Parietal lobe (tissue), 2 donors: ENCODE data around the gene WTAP.

GRCh38 chr6:157982674-157983263 is 1.1 kb downstream of the SYNJ2 start:
- RAMPAGE, long total RNA = no peak

GRCh38 chr6:158011520-158012071 is 29.9 kb downstream of the SYNJ2 start:
- RAMPAGE, long total RNA = no peak

- RAMPAGE, long total RNA = no peak
These were observed 36.7 kb downstream of the SYNJ2 start for GRCh38 chr6:158018184-158018943.

DNA sequence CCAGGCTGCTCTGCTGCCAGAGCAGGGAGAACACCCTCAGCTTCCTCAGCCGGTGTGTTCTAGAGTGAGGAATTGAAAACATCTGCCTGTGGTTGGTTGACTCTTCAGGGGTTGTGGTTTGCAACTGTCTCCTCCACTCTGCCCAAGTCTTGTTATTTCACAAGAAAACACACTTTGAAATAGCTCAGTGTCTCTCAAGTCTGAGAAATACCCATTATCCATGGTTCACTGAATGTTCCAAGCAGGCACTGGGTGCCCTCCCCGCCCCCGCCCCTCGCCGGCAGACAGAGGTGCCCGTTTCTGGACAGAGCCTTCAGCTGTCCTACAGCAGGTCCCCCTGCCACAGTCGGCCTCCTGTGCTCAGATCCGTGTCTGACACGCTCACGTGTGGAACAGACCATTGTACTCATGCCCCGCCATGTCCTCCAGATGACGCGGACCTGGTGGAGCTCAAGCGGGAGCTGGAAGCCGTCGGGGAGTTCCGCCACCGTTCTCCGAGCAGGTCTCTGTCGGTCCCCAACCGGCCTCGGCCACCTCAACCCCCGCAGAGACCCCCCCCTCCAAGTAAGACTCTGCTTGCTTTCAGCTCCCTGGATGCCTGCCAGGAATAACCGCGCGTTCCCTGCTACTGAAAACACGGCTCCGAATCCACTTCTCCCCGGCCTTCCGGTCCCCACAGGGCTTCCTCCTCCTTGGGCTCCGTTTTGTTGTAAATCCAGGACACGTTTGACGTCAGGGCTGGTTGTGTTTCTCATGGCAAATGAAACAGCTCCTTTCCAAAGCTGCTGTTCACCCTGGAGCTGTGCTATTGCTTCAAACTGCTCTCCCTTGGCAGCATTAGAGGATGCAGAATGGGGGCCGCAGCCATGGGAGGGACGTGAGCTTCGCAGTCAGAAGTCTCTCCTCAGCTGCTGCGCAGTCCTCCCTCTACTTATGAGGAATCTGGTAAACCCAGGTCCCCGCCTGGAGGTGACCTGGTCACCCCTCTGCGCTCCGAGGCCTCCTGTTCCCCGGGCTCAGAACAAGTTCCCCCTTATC is 81.3 kb downstream of the SERAC1 start:
- RAMPAGE, long total RNA = no peak

DNA sequence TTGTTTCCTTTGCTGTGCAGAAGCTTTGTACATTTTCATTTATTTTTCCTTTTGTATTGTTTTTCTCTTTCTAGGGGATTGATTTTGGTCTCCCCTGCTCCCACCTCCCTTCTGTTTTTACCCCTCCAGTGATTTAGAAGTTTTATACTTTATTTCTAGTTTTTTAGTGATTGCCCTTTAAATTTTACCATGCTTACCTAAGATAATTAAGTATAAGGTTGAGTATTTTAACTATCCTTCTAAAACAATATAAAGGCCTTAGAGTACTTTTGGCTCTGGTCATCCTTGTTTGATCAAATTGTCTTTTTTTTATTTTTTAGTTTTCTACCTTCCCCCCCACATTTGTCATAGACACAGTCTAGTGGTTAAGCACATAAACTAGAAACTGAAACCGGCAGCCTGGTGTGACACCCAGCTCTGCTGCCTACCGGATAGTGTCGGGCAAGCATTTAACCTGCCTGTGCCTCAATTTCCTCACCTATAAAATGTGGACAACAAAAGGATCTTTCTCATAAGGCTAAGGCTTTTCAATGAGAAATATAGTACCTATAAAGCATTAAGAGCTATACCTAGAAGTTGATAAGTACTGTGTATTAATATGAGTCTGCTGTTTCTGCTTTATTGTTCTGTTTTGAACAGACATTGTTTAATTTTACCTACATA is 21.7 kb upstream of the TULP4 start:
- RAMPAGE, long total RNA = no peak

- RAMPAGE, long total RNA = no peak
These were observed 66.1 kb upstream of the TMEM181 start for GRCh38 chr6:158493810-158494249.

- RAMPAGE, long total RNA = no peak
These were observed 17.0 kb downstream of the SYTL3 start for GRCh38 chr6:158666644-158667529.

DNA sequence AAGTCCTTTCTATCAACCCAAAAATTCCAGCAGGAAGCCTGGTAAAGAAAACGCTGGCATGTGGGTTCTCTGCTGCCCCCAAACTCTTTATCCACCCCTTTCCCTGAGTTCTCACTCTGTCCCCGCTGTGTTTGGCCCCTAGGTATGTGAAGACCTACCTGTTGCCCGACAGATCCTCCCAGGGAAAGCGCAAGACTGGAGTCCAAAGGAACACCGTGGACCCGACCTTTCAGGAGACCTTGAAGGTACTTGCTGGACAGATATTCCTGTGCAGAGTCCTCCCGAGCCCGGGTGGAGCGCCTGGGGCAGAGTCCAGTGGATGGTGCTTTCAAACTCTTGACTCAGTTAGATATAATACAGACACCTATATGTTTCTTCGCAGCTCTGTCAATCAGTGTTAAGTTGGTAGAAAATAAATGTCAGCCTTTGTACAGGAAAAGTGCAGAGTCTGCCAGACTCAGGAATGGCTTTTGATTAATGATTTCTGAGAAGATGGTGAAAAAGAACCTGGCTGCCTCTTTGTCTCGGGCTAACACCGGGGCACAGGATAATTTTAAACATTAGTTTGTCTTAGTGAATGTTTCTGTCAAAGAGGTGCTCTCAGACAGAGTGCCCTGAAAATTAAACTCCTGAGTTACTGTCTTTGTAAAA is 67.3 kb downstream of the EZR start:
- RAMPAGE, long total RNA = no peak

GRCh38 chr6:158761607-158762562 is 57.3 kb downstream of the EZR start:
- RAMPAGE, long total RNA = no peak

DNA sequence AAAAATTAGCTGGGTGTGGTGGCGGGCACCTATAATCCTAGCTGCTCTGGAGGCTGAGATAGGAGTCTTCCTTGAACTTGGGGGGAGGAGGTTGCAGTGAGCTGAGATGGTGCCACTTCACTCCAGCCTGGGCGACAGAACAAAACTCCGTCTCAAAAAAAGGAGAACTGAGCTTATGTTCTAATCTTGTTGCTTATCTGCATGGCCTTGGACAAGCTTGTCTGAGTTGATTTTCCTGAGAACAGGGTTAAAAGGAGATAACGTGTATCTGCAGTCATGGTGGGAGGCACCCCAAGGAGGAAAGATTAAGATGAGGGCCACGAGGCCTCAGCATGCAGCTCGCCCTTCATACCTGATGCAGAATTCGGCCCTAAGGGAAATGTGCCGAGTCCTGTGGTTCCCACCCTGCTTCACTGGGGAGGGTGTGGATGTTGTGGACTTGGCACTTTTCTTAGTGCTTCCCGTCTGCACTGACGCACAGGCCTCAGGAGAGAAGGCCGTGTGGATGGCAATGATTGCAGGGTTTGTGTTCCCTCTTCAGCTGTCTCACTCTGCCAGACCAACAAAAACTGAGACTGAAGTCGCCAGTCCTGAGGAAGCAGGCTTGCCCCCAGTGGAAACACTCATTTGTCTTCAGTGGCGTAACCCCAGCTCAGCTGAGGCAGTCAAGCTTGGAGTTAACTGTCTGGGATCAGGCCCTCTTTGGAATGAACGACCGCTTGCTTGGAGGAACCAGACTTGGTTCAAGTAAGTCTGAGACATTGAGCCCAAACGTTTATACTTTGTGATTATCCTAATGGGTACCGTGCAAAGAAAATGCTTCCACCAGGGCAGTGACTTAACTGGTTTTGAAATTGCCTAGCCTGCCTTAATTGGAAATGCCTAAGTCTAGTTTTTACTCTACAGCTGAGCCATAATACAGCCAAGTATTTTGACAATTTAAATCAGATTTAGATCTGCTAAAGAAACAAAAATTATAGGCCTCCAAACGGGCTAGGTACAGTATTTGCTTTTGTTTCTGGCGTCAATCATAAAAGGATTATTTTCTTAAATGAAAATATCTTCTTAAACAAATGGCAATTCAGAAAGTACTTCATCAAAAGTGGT is 56.1 kb downstream of the EZR start:
- RAMPAGE, long total RNA = no peak

DNA sequence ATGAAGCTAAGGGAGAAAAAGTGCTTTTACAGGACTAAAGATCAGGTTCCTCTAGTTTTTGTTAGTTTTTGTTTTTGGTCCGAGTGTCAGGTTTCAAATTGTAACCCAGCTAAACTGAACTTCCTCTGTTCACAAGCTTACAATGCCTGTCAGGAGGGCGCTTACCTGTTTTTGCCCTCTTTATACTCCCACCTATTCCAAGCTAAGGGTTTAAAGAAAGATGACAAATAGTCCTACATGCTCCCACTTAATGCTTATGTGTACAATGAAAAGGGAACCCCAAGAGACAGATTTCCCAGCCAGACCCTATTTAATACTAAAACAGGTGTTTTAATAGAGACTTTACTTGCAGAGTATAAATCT is 38.5 kb downstream of the EZR start:
- RAMPAGE, long total RNA = no peak

GRCh38 chr6:158795087-158796192 is 23.7 kb downstream of the EZR start:
- RAMPAGE, long total RNA = no peak

GRCh38 chr6:158907783-158908444 is 88.7 kb upstream of the EZR start:
- RAMPAGE, long total RNA = no peak

GRCh38 chr6:158923808-158924588 is 76.0 kb downstream of the RSPH3 start:
- RAMPAGE, long total RNA = no peak

DNA sequence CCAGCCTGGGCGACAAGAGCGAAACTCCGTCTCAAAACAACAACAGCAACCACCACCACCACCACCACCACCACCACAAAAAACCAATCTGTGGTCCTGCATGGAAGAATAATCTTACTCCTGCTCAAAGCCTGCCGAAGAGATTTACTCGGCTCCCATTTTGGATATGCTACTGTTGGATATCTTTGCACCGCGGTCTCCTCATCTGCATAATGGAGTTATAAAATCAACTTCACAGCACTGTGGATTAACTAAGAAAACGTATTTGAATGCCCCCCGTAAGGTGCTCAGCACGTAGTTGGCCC is 1.2 kb downstream of the RSPH3 start:
- RAMPAGE, long total RNA = no peak

DNA sequence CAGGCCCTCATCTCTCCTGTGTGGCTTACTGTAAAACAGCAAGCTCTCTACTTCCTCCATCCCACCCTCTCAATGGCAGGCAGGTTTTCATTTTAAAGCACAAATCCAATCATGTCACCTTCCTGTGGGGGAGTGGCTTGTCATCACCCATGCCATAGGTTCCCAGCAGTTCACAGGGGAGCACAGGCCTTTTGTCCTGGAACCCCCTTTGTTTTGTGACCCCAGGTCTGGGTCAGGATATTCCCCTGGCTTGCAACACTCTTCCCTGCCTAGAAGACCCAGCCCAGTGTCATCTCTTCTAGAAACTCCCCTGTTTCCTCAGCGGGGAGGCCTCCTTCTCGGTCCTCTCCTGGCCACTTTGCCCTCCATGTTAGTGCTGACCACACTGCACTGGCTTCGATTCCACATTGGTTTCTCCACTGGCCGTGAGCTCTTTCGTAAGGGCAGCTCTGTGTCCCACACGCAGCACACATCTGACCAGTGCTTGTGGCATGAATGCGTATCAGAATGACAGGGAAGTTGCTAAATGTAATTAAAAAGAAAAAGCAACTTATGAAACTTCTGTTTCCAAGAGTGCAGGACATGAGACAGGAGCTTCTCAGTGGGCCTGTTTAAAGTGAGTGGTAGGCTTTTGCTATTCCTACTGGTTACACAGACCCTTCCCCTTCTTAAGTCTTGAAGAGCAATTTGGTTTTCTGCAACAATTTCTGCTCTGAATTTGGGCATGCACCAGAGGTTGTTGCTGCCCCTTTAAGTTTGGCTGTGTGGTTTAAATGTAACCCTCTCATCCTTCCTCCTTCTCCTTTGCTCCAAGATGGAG is 49.4 kb upstream of the FNDC1 start:
- RAMPAGE, long total RNA = no peak

DNA sequence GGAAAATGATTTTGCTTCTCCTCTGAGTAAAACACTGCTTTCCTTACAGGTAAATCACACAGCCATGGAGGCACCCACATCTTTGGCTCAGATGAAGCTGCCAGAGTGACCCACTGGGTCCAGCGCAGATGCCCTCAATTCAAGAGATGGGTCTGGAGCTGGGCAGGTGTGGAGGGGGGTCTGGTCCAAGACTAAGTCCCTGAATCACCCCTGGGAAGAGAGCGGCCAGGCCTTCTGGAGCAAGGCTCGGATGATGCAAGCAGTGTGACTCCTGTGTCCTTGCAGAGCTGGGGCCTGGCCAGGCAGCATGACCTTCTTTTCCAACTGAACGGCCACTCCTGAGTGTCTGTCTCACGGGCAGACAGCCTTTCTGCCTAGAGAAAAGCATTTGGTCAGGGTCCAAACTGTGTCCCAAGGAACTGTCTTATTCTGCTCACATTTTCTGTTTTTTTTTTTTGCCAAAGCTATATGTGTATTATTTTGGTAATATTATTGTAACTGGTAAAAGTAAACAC is 42.6 kb upstream of the FNDC1 start:
- RAMPAGE, long total RNA = no peak

DNA sequence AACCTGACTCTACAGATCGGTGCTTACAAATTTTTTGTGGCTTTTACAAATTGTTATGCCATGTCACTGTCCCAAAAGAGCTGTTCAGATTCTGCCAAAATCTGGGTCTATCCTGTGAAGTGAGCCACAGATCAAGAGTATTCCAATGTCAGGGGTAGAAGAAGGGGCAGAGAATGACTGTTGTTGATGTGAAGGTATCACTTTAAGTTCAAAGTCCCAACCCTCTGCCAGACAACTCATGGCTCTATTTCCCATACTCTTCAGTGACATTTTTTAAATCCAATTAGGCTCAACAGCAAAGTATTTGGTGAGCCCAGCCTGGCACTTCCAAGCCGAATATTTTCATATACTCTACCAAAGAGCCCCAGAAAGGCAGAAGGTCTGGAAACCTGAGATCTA is 9.3 kb downstream of the SOD2 start:
- RAMPAGE, long total RNA = no peak

DNA sequence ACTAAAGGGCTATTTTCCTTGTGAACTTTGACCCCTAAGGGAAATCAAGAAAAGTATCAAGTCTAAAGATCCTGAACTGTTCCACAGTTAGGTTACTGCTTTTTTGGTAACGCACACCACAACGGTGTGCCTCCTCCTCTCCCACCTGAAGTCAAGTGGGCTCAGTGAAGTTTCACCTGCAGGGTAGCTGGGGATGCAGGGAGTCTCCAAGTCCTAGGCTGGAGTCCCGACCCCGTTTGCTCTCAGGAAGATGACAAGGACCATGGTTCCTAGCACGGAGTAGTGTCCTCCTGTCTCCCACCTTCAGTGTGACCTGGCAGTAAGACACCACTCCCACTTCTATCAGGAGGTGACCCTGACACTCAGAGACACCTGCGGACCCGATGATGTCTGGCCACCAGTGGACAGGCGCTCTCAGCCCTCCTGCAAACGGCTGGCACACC is 1.2 kb downstream of the SOD2 start:
- RAMPAGE, long total RNA = no peak

DNA sequence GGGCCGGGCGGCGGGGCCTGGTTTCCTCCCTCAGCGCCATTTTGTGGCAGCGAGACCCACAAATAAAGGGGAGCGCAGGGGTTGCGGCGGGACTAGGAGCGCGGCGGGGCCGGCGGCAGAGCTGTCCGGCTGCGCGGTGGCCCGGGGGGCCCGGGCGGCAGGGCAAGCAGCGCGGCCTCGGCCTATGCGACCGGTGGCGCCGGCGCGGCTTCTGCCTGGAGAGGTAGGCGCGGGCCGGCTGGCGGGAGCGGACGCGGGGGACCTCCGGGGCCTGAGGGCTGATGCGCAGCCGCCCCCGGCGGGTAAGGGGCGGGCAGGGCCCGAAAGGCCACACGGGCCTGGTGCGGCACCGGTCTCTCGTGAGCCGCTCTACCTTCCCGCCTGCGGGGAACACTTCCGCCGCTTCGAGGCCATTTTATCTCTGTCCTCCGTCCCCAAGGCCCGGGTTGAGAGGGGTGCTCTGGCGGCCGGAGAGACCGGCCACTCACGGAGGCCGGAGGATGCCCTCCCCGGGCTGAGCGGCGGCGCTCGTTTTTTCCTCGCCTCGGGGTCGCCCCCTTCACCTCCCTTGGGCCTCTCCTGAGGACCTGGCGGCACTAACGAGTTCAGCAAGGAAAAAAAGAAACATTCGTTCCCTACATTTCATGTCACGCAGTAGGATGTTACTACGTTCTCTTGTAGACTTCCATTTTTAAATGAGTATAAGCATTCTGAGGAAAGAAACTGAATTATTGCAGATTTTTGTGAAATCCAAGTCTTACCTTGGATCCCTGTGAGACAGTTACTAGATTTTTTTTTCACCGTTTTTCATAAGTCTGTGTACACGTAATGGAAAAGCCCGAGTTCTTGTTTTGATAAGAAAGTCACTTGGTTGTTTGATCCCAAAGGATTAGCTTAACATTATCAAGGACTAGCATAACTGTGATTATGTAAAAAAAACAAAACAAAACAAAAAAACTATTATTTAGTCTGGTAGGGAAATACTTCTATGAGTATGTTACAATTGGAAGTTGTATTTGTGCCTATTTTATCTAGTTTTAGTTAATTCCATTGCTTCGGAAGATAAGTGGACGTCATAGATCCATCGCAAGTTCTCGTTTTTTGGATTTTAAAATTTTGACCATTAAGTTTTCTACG is at the start of gene WTAP:
TSS of gene WTAP (plus strand) at position 26 of the 1,137 bp plus-strand sequence.
- RAMPAGE, long total RNA = no peak